MCF 10A (cell line): Measurements from ENCODE around the genes EIF4A1, MPDU1, ATP1B2 and TMEM88.

GRCh38 chr17:7311339-7312319 lies 3.5 kb downstream of the GPS2 start:
- PRO-cap, result no peak
- RRBS, result no CpG with 5 or more reads among the region's 15 CpGs

DNA sequence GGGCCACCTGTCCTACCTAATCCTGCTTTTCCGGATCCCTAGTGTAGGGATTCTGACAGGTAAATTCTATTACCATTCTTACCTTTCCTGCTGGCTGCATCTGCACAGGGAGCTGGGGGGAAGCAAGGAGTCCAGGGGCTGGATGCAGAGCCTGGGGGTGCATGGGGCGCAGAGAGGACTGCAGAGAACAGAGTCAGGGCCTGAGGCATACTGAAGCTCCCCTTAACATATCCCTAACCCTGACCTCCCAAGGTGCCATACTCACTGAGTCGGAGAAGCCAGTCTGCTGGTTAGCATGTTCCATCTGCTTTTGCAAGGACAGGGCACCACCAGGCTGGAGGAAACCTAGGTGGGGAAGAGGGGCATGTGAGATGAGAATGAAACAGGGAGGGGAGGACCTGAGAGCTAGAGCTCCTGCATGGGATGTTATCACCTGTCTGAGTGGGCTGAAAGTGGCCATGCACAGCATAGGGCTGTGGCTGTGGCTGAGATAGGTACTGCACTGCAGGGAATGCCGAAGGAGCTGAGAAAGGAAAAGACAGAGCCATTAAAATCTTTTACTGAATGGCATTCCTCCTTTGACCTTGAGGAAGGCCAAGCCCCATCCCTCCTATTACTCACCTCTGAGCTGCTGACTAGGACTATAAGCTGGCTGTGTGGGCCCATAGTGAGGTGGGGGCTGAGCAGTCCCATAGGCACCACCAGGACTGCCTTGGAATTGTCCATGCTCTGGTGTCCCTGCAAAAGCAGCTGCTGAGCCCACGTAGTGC lies 2.0 kb downstream of the GPS2 start:
- PRO-cap, result unidirectional peak, plus-strand start at position 83 of the sequence; bidirectional peak, plus-strand start at position 725 of the sequence, minus-strand start at position 445 of the sequence
- RRBS, result no CpG with 5 or more reads among the region's 5 CpGs

DNA sequence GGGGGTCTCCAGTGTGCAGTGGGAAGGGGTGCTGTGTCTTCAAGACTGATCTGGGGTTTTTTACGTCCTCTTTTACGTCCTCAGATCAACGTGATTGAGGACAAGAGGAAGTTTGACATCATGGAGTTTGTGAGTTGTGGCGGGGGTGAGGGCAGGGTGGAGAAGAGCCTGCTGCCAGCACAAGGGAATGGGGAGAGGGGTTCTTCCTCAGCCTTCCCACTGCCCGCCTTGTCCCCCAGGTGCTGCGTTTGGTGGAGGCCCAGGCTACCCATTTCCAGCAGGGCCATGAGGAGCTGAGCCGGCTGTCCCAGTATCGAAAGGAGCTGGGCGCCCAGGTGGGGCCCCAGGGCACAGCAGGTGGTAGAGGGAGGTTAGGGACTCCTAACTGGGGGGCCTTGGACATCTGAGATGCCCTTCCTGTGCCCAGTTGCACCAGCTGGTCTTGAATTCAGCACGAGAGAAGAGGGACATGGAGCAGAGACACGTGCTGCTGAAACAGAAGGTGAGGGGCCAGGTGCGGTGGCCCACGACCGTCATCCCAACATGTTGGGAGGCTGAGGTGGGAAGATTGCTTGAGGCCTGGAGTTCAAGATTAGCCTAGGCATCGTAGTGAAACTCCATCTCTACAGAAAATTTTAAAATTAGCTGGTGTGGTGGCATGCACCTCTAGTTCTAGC lies 7.4 kb downstream of the ACAP1 start:
- PRO-cap, result no peak
- RRBS, result no CpG with 5 or more reads among the region's 15 CpGs

DNA sequence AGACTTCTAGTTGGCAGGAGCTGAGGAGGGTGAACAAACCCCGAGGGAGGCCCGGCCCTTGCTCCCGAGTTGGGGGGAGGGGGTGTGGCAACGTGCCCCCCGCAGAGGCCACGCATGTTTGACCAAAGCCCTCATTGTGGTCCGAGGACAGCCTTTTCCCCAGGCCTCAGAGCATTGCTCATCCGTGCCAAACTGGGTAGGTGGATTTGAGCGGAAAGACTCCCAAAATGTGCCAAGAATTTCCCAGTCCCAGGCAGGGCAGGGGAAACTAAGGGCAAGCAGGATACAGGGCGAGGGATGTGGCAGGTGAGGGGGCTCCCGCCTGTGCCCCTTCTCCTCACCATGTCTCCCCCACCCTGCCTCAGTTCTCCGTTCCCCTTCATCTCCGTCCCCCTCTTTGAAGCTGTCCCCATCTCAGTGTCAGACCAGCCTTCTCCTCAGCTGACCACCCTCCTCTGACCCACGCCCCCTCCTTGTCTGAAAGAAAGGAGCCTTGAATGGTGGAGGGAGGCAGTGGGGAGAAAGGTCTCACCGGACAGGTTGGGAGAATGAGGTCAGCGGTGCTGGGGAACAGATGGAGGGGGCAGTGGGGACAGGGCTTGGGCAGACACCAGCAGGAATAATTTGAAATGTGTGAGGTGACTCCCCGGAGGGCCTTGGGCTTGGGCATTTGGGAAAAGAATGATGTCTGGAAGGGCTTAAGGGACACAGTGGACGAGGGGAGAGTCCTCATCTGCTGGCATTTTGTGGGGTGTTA lies 1.3 kb upstream of the SPEM1 start:
- PRO-cap, result no peak
- RRBS, result no CpG with 5 or more reads among the region's 18 CpGs

- PRO-cap, result no peak
- RRBS, result no CpG with 5 or more reads among the region's 7 CpGs
Measured at GRCh38 chr17:7448436-7448909, 3.6 kb downstream of the CHRNB1 start.

GRCh38 chr17:7478400-7478589 lies 1.1 kb downstream of the ZBTB4 start:
- PRO-cap, result no peak
- RRBS, result no CpG with 5 or more reads among the region's 10 CpGs

DNA sequence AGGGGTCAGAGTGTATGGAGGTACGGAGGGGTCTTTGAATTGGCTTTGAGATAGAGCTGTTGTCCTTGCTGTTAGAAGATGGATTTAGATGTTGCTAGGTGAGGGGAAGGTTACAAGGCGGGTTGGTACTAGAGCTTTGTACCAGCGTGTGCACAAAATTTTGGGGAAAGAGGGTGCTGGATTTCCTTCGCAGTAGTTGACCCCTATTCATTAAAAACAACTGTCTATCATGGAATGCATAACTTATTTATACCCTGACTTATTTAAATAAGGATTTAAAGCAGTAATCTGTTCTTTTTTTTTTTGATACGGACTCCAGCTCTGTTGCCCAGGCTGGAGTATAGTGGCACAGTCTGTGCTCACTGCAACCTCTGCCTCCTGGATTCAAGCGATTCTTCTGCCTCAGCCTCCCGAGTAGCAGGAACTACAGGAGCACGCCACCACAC lies 9.7 kb downstream of the SLC35G6 start:
- PRO-cap, result no peak
- RRBS, result no CpG with 5 or more reads among the region's 8 CpGs

DNA sequence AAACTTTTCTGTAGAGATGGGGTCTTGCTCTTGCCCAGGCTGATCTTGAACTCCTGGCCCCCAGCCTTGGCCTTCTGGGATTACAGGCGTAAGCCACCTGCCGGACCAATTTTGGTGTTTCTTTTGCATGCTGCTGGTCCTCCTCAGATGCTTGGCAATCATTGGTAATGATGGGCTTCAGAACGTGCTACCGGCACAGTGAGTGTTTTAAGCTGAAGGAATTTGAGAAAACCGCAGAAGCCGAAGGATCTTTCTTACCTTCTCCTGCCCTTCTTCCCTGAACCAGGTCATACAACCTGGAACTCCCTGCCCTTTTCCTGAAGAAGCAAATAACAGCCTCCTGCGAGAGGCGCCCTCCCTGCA lies 494 bp upstream of the TNFSF12 start:
- PRO-cap, result no peak
- RRBS, result 30% methylated on average over 3 of the region's 8 CpGs

- PRO-cap, result bidirectional peak, plus-strand start at chr17:7572826, minus-strand start at chr17:7572458
- RRBS, result under 1% methylated on average over 34 of the region's 63 CpGs
Measured at GRCh38 chr17:7572266-7573121, at the start of gene EIF4A1. EIF4A1 (plus strand) TSS chr17:7572825.

- PRO-cap, result no peak
- RRBS, result no CpG with 5 or more reads among the region's 18 CpGs
Measured at GRCh38 chr17:7576099-7576963, 3.1 kb upstream of the CD68 start.

DNA sequence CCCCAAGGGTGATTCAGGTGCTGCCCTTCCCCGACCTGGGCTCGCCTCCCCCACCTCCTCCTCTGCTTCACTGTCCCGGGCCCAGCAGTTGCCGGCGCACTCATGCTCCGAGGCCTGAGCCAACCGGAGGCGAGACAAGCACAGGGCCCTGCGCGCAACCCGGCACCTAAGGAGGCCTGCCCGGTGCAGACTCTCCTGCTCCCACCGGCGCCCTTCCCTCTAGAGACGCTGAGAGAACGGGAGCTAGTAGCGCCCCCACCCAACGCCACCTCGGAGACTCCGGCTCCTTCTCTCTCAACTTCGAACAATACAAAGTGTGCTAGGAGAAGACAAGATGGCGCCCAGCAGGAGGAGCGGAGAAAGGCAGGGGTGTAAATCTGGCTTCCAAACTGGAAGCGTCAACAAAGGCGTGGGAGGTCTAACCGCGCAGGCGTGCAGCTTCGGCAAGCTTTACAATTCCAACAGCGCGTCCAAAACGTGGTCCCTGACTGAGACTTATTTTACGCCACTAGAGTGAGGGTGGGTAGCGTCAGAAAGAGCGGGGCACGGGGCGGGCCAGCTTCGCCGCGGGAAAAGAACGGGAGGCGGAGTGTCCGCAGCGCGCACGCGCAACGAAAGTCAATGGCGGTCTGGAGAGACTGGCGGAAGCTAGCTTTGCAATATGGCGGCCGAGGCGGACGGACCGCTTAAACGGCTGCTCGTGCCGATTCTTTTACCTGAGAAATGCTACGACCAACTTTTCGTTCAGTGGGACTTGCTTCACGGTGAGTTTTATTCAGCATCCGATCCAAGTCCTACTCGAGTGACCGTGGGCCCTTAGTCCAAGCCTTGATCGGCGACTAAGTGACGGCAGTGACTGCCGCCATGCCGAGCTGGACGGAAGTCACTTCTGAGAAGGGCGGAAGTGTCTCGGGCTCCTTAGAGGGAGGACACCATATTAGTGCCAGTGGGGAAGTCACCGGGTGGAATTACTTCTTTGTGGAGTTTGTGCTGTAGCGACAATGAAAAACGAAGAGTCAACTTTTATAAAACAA lies at the start of gene MPDU1:
MPDU1 (plus strand) TSS at position 651 of the 1,034 bp plus-strand sequence.
- PRO-cap, result bidirectional peak, plus-strand start at position 651 of the sequence, minus-strand start at position 510 of the sequence; bidirectional peak, plus-strand start at position 901 of the sequence, minus-strand start at position 884 of the sequence
- RRBS, result 15% methylated on average over 10 of the region's 75 CpGs

DNA sequence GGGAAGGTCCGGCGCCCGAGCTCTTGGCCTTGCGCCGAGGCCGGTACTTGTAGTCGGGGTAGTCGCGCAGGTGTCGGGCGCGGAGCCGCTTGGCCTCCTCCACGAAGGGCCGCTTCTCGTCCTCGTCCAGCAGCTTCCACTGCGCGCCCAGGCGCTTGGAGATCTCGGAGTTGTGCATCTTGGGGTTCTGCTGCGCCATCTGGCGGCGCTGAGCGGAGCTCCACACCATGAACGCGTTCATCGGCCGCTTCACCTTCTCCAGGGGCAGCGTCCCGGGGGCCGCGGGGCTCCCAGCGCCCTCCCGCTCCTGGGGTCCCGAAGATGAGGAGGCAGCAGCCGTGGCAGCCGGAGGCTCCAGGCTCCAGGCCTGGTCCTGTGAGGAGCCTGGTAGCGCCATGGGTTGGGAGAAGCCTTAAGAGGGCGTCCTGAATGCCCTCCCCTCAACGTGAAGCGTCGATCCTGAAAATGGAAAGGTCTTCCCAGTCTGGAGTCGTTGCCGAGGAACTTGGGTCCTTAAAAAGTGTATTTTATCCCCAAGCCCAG lies 543 bp downstream of the SOX15 start:
- PRO-cap, result bidirectional peak, plus-strand start at position 139 of the sequence, minus-strand start at position 145 of the sequence
- RRBS, result under 1% methylated on average over 9 of the region's 45 CpGs

DNA sequence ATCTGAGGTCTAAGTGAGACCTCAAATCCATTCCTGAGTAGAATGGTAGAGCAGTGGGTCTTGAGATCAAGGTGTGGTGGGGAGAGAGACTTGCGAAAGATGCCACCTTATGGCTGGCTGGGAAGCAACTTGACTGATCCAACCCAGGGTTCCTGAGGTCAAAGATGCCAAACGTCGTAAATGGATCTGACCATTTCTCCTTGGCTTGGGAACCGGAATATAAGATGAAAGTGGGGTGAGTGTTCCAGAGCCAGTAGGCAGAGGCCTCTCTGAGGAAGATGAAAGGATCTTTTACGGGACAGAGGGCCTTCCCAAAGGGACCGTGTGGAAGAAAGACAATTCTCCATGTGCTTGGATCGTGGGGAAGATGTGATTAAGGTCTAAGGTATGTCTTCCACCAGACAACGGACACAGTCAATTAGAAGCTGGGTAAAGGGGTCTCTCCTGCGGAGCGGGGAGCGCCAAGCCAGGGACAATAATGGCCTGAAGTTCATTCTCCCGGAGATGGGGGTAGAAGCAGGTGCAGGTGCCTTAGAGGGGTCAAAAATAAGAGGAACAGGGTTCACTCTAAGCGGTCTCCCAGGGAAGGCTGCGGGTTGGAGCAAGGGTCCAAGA lies 863 bp downstream of the FXR2 start:
- PRO-cap, result no peak
- RRBS, result no CpG with 5 or more reads among the region's 14 CpGs

- PRO-cap, result unidirectional peak, plus-strand start at chr17:7650926
- RRBS, result 43% methylated on average over 1 of the region's 41 CpGs
Measured at GRCh38 chr17:7650167-7651036, at the start of gene ATP1B2. ATP1B2 (plus strand) TSS chr17:7650926.

DNA sequence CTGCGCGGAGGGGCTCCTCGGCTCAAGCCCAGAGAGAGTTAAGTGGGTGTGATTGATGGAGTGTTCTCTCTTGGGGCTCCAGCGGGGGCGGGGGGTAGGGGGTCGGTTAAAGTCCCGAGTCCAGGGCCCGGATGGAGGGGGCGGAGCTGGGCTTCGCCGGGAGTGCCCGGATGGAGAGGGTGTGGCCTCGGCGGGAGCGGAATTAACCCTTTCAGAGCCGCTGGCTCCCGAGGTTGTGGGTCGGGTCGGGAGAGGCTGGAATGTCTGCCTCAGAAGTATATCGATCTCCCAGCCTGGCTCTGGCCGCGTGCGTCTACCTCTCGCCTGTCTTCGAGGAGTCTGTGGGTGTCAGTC lies 8.1 kb downstream of the KDM6B start:
- PRO-cap, result bidirectional peak, plus-strand start at position 214 of the sequence, minus-strand start at position 133 of the sequence
- RRBS, result no CpG with 5 or more reads among the region's 25 CpGs

DNA sequence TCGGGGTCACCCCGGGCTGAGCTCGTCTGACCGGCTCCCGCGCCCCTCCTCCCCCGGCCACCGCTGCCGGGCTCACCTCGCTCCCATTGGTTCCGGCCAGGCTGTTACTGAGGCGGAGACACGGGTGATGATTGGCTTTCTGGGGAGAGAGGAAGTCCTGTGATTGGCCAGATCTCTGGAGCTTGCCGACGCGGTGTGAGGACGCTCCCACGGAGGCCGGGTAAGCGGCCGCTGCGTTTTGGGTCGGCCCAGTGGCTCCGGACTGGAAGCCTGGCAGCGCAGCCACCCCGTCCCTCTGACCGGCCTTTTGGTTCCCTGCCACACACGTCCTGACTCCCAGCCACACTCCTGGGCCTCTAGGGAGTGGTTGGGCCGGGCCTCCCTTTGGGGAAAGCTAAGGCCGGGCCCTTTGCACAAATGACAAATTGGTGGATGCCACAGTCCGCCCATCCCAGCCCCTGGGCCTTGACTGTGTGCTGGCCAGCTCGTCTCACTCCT lies 10.0 kb upstream of the TMEM88 start:
- PRO-cap, result bidirectional peak, plus-strand start at position 249 of the sequence, minus-strand start at position 74 of the sequence
- RRBS, result 1% methylated on average over 13 of the region's 32 CpGs

DNA sequence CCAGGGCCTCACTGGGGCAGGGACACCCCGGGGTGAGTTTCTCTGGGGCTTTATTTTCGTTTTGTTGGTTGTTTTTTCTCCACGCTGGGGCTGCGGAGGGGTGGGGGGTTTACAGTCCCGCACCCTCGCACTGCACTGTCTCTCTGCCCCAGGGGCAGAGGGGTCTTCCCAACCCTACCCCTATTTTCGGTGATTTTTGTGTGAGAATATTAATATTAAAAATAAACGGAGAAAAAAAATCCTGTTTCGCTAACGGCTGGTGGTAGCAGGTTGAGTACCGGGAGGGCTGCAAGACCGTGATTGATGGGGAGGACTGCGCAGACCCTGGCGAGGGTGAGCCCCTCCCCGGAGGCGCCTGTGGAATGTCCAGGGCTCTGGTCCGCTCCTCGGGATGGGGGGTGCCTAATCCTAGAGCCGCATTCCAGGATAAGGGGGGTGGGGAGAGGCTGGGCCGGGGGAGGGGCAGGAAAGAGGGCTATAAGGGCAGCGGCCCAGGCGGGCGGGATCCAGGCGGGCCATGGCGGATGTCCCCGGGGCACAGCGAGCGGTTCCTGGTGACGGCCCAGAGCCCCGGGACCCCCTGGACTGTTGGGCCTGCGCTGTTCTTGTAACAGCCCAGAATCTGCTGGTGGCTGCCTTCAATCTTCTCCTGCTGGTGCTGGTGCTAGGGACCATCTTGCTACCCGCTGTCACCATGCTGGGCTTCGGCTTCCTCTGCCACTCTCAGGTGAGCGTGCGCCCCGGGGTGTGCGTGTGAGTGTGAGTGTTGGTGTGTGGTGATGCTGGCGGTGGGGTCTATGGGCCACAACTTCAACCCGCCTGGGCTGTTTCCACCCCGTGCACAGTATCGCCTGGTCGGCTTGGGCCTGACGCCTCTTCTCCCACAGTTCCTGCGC lies at the start of gene TMEM88:
TMEM88 (plus strand) TSS at position 509 of the 896 bp plus-strand sequence.
- PRO-cap, result no peak
- RRBS, result 88% methylated on average over 15 of the region's 44 CpGs

GRCh38 chr17:7932931-7933526 lies 1.0 kb downstream of the CNTROB start:
- PRO-cap, result no peak
- RRBS, result no CpG with 5 or more reads among the region's 17 CpGs

- PRO-cap, result no peak
- RRBS, result no CpG with 5 or more reads among the region's 5 CpGs
Measured at GRCh38 chr17:7936653-7937032, 4.6 kb downstream of the CNTROB start.

DNA sequence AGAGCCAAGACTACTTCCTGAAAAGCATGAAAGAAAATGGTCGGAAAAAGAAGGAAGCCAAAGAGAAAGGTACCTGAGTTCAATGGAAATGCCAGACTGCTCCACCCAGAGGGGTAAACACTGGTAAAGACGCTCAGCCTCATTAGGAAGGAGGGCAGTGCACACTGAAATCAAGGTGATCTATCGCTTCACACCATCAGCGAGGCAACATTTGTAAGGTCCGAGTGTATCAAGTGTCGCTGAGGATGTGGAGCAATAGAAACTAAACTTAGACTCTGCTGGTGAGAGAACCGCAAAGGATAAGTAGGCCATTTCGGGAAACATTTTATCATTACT lies 23.4 kb downstream of the CNTROB start:
- PRO-cap, result no peak
- RRBS, result no CpG with 5 or more reads among the region's 8 CpGs